Umbilical cord (tissue), 2 donors: ENCODE results near the gene CDKAL1.

GRCh38 chr6:17601383-17601744 lies 1.3 kb downstream of the FAM8A1 start:
- RAMPAGE, long total RNA: no peak

GRCh38 chr6:17602960-17603433 lies 2.9 kb downstream of the FAM8A1 start:
- RAMPAGE, long total RNA: no peak

GRCh38 chr6:17671916-17672561 lies 34.7 kb downstream of the NUP153 start:
- RAMPAGE, long total RNA: no peak

GRCh38 chr6:17724961-17725395 lies 18.3 kb upstream of the NUP153 start:
- RAMPAGE, long total RNA: no peak

DNA sequence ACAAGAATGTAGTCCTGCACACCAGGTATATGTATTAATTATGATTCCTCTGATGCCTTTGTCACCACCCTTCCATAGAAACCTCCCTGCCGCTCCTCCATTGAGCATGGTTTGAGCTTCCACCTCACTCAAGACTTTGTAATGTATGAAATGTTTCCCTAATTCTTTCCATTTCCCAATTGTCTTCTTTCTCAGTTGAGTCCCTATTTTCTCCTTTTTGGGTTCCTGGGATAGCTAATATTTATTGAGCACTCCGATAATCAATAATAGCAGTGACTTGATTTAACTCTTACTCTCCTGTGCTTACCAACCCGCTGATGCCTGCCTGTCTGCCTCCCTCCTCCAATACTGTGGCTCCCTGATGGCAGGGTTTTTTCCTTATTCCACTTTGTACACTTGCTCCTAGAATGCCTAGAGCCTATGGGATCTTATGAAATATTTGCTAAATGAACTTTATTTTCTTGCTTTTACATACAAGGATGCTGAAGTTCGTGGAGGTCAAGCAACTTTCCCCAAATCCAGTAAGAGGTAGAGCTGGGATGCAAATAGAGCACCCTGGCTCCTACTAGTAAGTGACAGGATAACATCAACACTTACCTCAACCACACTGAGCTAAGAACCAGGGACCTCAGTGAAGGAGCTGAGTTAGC lies 136.8 kb downstream of the KIF13A start:
- RAMPAGE, long total RNA: no peak

GRCh38 chr6:17975136-17975834 lies 12.2 kb downstream of the KIF13A start:
- RAMPAGE, long total RNA: no peak

DNA sequence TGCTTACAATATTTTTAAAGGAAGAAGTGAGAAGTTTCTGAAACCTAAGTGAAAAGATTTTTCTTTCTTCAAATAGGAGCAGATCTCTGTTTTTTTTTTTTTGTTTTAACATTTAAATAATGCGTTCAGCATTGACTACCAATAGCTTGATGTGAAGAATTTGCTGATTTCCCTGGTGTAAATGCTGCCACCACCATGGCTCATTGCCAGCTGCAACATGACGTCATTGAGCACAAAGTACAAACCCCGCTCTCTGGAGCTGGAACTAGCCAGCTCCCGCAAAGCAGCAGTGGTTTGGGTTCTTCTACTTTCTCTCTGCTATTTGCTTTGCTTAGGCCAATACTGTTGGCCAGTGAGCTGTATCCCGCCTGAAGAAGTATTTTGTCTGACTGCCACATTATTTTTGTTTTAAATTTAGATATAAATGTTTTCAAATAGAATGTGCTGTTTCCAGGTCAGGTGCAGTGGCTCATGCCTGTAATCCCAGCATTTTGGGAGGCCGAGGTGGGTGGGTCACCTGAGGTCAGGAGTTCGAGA lies 47.3 kb upstream of the KIF13A start:
- RAMPAGE, long total RNA: no peak

DNA sequence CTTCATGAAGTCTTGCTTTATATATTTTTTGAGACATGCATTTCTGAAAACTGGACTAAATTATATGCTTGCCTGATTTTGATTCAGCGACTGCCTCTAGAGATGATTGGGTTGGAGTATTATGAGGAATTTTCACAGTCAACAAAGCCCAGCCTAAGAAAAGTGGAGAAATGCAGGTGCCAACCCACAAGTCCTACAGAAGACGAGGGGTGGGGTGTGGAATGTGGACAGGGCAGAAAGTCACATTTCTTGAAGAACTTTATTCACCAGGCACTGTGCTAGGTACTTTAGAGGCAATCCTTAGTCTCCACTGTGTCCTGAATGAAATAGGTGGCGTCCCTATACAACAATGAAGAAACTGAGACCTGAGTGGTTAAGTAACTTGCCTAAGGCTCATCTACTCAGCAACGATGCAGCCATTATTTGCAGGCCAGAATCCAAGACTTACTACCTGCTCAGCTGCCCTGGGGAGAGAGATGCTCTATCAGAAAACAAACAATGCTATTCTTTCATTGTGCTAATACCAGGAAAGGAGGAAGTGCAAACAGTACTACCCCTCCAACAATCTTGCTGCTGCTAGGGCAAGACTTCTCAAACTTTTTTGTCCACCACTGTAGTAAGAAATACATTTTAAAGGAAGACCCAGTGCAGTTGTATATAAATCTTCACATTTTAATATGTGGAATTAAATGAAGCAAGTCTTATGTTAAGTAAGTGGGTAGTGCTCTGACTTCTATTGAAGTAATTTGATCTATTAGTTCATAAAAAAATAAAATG lies 106.4 kb downstream of the RNF144B start:
- RAMPAGE, long total RNA: no peak

DNA sequence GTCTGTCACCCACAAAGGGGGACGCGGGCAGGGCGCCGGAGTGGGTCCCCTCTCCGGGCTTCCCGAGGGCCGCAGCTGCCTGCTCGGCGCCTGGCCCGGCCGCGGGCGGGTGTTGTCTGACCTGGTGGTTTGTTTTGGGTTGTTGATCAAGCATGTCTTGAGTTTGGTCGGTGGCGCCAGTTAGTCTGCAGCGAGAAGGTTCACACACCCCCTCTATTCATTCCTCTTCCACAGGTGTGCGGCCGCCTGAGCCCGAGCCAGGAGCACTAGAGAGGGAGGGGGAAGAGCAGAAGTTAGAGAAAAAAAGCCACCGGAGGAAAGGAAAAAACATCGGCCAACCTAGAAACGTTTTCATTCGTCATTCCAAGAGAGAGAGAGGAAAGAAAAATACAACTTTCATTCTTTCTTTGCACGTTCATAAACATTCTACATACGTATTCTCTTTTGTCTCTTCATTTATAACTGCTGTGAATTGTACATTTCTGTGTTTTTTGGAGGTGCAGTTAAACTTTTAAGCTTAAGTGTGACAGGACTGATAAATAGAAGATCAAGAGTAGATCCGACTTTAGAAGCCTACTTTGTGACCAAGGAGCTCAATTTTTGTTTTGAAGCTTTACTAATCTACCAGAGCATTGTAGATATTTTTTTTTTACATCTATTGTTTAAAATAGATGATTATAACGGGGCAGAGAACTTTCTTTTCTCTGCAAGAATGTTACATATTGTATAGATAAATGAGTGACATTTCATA lies 2.0 kb downstream of the ID4 start:
- RAMPAGE, long total RNA: no peak

GRCh38 chr6:20126705-20127300 lies 85.5 kb downstream of the MBOAT1 start:
- RAMPAGE, long total RNA: no peak

DNA sequence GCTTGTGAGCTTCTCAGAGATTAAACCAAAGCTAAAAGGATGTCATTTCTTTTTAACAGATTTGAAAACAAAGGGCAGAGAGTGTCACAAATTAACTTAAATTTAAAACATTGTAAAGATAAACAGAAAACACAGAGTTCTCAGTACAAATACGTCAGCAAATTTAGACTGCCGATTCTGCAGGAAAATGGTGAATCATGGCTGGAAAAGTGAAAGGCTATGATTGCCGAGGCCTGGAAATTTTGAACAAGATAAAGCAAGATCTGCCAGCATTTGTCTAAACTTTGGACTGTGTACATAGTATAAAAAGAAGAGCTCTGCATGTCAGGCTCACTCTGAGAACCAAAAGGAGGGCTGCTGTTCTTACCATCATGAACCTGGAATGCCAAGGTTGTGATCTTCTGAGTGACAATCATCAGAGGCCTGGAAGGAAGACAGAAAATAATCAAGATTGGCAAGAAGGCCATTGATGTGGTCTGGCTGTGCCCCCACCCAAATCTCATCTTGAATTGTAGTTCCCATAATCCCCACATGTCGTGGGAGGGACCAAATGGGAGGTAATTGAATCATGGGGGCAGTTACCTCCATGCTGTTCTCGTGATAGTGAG lies 81.4 kb downstream of the MBOAT1 start:
- RAMPAGE, long total RNA: no peak

GRCh38 chr6:20401096-20401642 lies 510 bp upstream of the E2F3 start:
- RAMPAGE, long total RNA: no peak

DNA sequence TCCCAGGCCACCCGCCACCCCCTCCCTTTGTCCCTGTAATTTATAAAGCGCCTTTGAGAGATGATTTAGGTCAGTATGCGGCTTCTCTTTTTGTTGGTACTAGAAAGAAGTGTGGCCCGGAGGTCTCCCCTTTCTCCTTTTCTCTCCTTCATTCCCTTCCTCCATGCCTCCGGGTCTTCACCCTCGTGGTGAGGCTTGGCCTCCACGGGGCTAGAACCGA lies 2.4 kb downstream of the E2F3 start:
- RAMPAGE, long total RNA: no peak

DNA sequence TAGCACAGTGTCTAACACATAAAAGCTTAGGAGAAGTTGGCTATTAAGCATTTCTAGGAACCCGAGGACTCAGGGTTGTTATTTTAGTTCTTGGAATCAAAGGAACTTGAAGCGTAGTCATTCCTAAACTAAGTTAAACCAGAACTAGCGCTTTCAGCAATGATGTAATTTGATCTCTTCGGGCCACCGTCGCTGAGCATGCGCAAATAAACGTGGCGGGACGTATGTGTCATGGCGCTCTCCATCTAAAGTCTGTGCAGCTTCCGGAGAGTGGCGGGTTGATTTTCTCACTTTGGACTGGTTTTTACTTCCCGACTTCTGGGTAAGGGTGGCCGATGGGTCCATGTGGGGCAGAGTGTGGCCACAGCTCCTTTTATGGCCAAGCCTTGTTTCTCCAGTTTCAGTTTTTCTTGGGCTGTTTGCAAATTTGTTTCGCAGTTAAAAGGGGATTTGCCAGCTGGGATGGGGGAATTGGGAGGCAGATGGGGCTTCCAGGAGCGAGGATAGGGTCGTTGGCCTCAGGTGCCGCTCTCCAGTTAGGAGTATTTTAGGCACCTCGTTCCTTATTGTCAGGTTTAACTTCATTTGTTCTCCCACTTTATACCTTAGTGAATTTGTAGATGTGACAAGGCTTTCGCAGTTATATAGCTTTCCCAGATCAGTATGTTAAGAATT lies at the start of gene CDKAL1:
Gene CDKAL1 (plus strand): TSS at position 205 of the 675 bp plus-strand sequence.
- RAMPAGE, long total RNA: start-site peak on the plus strand centred at position 212 of the sequence, 35 bp wide, 16 and 15 reads in 2 replicates

GRCh38 chr6:21188741-21189336 lies 404.7 kb upstream of the SOX4 start:
- RAMPAGE, long total RNA: no peak

- RAMPAGE, long total RNA: no peak
Observed at GRCh38 chr6:21258505-21258975, 335.0 kb upstream of the SOX4 start.

- RAMPAGE, long total RNA: no peak
Observed at GRCh38 chr6:21438589-21438974, 155.0 kb upstream of the SOX4 start.

DNA sequence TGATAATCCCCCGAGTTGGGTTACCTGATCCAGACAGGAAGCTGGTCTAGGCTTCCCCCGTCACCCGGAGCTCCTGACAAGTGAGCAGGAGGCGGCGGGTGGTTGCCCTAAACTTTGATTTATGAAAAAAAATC lies 4.6 kb upstream of the SOX4 start:
- RAMPAGE, long total RNA: no peak

- RAMPAGE, long total RNA: no peak
Observed at GRCh38 chr6:21593212-21593655, 317 bp upstream of the SOX4 start.

GRCh38 chr6:21594726-21595507 lies 1.4 kb downstream of the SOX4 start:
- RAMPAGE, long total RNA: no peak